Pericardium fibroblast (primary cell): ENCODE measurements around the genes CHN1 and HOXD3.

DNA sequence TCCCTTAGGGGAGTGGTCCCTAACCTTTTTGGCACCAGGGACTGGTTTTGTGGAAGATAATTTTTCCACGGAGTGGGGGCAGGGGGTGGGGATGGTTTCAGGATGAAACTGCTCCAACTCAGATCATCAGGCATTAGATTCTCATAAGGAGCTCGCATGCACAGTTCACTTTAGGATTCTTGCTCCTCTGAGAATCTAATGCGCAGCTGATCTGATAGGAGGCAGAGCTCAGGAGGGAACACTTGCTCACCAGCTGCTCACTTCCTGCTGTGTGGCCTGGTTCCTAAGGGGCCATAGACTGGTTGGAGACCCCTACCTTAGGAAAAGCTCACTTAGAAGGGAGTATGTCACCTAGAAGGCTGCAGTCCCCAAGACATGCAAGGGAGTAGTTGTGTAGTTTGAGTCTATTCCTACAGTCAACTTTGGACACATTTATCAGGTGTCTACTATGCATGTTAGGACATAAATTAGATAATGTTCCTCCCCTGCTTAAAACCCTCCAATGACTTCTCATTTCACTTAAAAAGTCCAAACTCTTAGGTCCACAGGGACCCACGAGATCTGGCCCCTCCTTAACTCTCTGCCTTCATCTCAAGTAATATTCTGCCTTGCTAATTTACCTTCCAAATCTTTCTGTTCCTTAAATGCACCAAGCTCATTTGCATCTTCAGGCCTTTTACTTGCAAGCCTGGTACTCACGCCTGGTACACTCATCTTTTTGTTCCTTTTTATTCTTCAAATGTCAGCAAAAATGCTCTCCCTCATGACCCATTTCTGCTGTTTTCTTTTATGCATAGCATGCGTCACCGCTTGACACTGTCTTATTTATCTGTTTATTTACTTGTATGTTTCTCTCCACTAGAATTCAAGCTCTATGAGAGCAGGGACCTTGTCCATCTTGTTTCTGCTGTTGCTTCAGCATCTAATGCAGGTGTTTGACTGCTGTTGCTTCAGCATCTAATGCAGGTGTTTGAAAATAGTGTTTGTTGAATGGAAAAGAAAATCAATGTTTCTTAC lies 2.6 kb upstream of the WIPF1 start:
- RAMPAGE, long total RNA = no peak

DNA sequence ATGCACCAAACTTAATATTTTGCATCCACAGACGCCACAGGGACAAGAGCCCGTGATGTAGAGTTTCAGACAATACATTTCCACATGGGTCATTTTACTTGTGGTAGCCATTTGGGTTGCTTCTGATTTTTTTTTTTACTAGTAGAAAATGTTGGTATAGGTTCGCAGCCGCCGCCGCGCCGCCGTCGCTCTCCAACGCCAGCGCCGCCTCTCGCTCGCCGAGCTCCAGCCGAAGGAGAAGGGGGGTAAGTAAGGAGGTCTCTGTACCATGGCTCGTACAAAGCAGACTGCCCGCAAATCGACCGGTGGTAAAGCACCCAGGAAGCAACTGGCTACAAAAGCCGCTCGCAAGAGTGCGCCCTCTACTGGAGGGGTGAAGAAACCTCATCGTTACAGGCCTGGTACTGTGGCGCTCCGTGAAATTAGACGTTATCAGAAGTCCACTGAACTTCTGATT lies 44.6 kb downstream of the CHRNA1 start:
- RAMPAGE, long total RNA = no peak

GRCh38 chr2:174720097-174720404 lies 44.2 kb downstream of the CHRNA1 start:
- RAMPAGE, long total RNA = no peak

GRCh38 chr2:174729991-174730901 lies 34.0 kb downstream of the CHRNA1 start:
- RAMPAGE, long total RNA = no peak

DNA sequence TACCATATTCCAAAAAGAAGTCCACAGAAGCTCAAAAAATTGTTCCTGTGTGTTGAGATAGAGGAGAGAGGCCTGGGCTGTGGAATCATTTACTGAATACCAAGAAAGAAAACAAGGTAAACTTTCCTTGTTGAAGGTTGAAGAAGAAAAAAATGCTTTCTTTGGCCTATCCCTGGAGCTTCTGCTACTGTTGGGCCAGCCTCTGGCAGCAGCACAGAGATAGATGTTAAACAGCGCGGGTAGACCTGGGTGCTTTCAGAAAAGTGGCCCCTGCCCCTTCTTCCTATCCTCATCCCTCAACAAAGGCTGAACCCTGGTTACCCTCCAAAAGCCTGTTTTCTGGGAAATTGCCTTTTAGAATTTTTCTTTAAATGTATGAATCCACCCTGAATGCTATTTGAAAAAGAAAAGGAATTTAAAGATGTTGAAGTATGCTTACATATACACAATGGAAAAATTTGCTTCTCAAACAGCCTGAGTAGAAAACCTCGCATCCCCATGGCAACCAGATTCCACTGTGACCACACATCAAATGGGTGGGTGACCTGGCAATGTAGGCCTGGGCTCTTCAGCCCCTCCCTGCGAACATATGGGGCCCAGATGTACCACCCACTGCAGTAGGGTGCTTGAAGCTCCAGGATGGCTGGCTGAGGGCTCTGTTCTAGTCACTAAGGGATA lies 23.3 kb upstream of the CHRNA1 start:
- RAMPAGE, long total RNA = no peak

GRCh38 chr2:175004848-175006067 lies at the start of gene CHN1:
Gene CHN1, minus strand, starts transcription at chr2:175005381.
- RAMPAGE, long total RNA = no peak

- RAMPAGE, long total RNA = no peak
Observed at GRCh38 chr2:175787971-175788203, 214.2 kb downstream of the LNPK start.

GRCh38 chr2:176002591-176003177 lies 617 bp upstream of the LNPK start:
- RAMPAGE, long total RNA = no peak

DNA sequence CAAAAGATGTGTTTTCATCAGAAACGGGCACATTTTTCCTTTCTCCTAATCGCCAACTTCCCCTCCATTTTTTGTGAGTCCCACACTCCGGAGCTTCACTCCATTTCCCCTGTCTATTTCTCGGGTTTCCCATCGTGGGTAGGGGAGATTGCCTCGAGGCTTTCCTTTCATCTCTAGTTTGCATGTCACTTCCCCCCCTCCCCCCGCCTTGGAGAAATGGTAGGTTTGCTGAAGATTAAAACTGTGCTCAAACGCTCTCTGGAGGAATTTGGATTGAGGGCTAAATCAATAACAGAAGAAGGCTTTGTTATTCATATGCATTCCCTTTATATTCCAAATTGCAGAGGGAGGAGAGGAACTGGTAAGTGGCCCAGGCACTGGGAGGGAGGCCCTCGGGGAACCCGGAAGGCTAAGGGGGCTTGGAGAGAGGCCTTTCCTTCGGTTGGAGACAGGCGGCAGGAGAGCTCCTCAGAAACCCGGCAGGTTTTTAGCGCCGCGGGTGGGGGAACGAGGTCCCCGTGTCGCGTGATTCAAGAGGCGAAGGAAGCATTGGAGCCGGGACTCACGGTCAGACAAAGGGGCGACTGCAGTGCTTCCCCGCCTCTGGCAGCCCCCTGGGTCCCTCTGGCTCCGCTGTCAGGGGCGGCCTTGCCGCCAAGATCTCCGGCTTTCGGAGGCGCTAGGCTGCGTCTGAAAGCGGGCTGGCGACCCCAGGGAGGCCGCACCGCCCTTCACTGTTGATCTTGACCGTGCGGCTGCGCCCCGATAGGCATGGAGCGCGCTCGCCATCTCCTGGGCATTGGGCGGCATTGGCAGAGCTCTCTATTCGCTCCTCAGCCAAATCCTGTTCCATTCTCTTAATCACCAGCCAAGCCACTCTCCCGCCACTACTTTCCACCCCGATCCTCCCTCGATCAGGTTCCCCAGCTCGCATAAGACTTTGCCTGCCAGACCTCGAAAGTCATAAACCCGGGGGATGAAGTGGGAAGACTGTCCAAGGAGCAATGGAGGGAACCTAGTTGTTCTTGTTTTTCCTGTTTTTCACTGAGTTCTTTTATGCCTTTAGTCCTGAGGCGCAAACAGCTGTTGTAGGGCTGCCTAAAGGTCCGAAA lies 2.3 kb upstream of the HOXD12 start:
- RAMPAGE, long total RNA = no peak

DNA sequence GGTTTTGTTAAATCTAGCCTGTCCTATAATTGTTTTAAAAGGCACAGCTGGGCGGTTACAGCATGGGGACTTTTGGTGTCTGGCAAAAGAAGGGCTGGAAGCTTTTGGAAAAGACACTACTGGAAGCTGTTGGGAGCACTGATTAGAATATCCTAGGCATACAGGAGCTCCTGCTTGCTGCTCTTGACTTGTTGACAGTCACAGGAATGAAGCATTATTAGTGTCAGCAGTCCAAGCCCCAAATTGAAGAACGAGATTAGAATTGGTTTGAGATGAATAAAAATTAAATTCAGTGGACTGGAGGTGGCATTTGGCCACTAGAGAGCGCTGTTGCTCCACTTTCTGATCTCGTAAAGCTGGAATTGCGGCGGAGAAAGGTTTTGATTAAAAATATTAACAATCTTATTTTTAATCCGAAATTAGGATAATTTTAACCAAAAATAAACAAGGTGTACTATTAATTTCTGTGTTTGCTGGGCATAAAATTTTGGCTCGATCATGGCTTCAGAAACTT lies 2.6 kb upstream of the HOXD8 start:
- RAMPAGE, long total RNA = no peak

GRCh38 chr2:176134851-176135565 lies 5.5 kb downstream of the HOXD8 start:
- RAMPAGE, long total RNA = no peak

DNA sequence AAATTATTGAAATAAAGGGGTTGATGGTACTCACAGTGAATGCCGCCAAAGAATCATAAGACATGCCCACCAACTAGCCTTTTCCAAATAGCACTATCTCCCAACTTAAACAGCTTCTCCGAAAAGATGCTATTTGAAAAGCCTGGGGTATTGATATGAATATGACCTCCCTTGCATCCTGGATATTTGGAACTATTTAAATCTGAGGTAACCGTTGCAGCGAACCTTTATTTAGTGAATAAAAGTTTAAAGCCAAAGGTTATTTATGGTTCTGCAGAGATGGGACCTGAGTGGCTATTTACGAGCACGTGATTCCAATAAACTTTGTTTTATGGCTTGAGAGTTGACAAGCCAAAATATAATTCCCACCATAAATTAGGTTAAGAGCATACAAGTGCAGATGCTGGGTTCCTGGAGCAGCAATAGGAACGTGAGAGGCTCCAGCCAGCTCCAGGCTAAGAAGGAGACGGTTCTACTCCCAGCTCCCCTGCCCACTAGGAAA lies 5.3 kb upstream of the HOXD4 start:
- RAMPAGE, long total RNA = no peak

DNA sequence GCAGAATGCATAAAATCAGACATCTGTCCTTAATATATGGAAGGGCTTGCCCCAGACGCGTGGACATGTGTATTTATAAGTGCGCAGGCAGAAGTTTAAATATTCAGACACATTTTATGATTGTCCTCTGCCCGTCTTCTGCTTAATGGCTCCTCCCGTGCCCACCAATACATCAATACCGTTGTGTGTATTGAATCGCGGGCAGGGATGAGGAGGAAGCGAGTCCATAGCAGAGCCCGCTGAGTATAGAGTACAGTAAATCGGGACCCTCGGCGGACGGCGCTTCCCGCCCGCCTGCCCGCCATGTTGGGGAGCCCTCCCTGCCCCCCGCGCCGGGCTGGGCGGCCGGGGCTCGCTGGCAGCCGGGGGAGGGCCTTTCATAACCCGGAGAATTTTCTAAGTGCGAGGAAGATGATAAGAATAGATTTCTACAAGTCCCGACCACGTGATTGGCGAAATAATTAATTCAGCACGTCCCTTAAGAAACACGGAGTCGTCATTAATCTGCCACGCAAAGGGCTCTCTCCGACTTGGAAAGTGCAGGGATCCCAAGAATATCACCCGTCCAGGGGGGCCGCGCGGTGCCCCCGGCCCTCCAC lies at the start of gene HOXD3:
TSS of gene HOXD3 (plus strand) at position 490 of the 599 bp plus-strand sequence.
- RAMPAGE, long total RNA = no peak

DNA sequence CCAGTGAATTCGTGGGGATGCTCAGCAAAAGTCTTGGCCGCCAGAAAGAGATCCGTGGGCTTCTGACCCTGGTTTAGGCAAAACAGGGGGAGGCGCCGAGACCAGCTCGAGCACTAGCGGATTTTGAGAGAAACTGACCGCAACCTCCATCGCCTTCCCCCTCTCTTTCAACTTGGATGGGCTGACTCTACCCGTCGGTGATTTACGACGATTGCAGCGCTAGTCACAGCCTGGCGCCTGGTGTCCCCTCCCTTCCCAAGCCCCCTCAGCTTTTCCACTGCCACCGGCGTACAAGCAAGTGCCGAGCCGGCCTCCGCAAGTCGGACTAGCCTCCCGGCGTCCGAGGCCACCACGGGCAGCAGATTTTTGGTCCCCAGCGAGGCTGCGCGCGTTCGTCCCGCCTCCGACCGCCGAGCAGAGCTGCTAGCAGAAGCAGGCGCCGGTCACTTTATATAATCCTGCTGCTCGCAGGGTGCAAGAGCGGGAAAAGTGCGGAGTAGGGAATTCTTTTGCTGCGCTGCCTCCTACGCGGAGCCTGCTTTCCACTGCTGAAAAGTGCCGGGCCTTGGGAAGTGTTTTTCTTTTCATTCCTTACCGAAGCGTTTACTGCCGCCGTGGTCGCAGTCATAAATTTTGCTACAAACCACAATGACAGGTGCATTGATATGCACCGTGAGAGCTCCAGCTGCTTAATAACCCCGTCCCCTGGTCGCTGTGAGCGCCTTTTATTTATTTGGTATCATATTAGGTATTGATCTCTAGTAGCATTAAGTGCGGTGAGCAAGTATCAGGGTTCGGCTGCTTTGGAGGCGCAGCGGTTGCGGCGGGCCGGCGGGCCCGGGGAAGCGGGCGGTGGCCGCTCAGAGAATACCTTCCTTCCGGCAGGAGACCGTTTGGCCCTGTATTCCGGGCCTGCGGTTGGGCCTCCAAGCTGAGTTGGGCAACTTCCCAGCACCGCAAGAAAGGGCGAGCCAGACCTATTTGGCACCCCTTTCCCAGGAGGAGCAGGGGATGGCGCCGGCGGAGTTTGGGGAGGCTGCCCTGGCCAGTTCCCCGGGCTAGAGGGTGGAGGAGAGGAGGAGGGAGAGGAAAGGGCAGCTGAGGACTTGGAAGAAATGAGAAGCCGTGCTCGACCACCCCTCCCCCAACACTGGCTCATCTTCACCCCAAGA lies 7.9 kb downstream of the HOXD3 start:
- RAMPAGE, long total RNA = no peak

- RAMPAGE, long total RNA = no peak
Observed at GRCh38 chr2:176172119-176172568, 15.0 kb downstream of the HOXD3 start.

- RAMPAGE, long total RNA = no peak
Observed at GRCh38 chr2:176175666-176176120, 12.8 kb upstream of the HOXD1 start.

- RAMPAGE, long total RNA = no peak
Observed at GRCh38 chr2:176465689-176466142, 196.5 kb downstream of the MTX2 start.

- RAMPAGE, long total RNA = no peak
Observed at GRCh38 chr2:176496699-176497176, 227.5 kb downstream of the MTX2 start.

DNA sequence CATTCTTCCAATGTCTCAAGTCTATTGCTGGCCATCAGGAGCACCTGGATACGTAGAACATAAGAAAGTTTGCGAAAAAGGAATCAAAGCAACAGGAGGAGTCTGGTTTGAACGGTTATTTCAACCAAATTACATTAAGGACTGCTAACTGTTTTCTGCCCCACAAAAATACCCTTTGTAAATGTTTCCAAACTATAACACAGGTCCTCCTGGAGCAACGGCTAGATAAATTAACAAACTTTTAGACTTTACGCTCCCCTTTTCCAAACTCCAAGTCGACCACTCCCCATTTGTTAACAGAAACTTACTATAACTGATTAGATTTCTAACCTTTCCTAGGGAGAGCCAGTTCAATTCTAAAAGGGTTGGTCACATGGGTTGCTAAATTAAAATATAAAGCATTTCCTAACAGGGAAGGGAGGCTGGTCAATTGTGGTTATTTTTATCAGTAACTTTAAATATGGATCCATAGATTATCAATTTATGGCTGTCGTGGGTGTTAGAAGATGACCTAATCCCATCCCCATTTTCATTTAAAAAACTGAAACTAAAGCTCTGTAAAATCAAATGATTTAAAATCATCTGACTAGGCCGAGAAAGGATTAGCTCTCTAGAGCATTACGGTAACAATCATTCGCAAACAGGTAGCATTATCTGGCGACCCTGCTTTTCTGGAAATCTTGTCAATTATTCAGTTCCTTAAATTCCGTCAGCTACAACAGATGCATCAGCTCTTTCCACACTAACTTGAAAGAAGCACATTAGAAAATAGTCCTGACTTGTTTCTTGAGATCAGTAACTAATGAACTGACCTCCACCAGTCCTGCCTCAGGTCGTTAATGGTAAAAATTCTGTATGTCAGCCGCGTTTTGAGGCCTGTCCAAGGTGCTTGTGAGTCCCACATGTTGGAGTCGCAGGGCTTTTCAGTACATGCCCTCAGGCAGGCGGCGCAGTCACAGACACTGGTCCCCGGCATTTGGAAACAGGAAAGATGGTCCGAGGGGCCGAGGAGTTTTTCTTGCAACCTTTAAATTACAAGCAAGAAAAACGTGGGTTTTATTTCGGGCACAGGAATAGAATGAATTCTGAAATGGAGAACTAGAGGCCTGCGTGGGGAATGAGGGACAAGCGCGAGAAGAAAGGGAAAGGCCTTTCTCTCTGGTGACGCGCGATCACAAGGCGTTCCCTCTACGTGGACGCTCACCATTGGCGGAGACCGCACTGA lies 889 bp upstream of the HNRNPA3 start:
- RAMPAGE, long total RNA = no peak

DNA sequence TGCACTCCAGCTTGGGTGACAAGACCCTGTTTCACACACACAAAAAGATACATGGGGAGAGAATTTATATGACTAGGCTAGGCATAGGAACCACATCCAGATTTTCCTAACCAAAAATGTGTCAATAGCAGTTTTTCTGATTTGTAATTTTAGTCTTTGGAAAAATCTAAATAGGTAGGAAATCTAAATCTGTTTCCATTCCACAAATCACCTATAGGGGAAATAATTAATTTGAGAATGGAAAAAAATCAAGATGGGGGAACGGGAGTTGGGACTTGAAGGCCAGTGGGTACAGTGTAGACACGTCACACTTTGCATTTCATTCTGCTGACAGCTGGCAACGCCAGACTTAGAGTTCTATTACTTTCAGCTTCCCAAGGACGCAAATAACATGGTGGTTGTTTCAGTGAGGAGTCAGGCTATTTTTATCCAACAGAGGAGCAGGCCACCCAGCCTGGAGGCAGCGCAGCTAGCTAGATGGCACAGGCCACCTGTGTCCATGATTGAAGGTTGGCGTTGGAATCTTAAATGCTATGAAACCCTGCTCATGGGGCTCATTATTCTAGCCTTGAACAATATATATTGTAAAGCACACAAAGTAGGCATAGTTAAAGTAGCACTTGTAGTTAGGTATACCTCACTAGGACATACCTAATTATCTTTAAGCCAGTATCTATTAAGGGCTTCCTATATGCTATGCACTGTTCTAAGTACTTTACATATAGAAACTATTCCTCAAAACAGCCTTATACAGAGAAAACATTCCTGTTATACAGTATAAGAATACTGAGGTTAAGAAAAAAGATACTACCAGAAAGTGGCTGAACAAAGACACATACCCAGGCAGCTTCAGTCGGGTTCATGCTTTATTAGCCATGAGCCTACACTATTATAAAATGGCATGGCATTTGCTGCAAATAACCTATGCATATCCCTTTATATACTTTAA lies 23.5 kb downstream of the HNRNPA3 start:
- RAMPAGE, long total RNA = no peak